ENCODE data around the gene MEI1.

DNA sequence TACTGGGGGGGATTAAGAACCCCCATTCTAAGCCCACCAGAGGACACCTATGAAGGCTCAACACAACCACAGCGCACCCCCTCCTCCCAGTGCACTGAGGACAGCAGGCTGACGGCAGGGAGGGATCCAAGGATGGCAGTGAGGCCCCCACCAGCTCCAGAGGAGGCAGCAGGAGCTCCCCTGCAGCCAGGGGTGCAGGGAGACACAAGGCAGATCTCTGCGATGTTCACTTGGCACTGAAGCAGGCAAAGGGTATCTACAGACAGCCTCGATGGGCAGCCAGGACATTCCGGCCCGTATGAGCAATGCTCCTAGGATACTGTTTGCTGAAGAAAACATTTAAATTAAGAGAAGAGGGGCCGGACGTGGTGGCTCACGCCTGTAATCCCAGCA lies 19.5 kb upstream of the CHADL start:
- RRBS = no CpG with 5 or more reads among the region's 9 CpGs

- RRBS = 90% methylated on average over 12 of the region's 22 CpGs
These were observed 25.8 kb downstream of the ZC3H7B start for GRCh38 chr22:41326934-41327698.

GRCh38 chr22:41344023-41344462 lies 37.7 kb upstream of the TEF start:
- RRBS = no CpG with 5 or more reads among the region's 11 CpGs

DNA sequence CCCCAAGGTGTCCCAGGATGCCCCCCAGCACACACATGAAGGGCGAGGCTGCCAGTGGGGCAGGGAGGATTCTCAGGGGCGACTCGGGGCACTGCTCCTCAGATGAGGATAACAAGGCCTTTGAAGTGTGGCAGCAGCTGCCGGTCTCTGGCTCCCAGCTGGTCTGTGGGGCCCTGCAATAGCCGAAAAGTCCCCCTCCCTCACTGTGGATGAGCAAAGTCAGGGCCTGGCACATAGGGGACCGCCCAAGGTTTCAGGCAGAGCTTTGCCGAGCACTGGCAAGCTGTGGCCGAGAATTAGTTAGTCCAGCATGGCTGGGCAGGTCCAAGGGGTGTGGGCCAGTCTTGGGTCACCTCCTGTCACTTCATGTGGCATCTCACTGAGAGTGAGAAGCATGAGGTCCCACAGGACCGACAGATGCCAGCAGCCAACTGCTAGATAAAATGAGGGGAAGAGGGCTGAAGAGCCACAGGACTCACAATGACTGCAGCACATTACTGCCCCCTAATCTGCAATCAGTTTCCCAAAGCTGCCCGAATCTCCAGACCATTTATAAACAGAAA lies 12.6 kb upstream of the TEF start:
- RRBS = no CpG with 5 or more reads among the region's 10 CpGs

DNA sequence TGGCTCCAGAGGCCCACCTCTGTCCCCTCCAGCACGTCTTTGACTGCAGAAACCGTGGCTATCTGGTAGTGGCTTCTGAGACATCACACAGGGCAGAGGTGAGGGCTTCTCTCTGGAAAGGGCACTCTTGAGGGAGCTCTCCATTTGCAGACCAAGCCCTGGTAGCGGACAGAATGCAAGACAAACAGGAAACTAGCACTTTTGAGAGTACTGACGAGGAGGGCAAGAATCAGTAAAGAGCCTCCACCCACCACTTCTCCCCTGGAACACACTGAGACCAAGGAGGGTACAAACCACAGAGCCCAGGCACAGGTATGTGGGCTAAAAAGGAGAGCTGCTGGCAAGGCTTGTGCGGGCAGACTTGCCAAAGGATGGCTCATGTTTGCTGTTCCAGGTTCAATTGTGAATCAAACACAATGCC lies 6.7 kb upstream of the TEF start:
- RRBS = no CpG with 5 or more reads among the region's 5 CpGs

DNA sequence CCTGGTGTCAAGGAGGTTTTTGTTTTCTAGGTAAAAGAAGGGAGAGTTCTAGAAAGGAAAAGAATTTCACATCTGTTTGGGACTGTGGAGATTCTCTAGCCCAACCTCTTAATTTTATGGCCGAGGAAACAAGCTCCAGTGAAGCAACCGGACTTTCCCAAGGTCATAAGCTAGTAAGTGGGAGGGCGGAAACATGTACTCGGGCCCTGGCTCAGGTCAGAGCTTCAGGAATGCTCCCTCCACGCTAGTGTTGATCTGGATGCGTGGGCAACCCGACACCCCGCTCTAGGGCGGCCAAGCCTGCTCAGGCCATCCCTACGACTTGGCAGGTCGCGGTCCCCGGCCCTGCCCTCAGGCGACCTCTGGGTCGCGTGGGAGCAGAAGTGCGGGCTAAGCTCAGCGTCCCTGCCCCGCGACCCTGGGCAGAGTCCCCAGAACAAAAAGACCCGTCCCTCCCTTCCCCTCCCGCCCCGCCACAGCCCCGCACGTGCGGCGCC lies 850 bp upstream of the TEF start:
- RRBS = no CpG with 5 or more reads among the region's 27 CpGs

DNA sequence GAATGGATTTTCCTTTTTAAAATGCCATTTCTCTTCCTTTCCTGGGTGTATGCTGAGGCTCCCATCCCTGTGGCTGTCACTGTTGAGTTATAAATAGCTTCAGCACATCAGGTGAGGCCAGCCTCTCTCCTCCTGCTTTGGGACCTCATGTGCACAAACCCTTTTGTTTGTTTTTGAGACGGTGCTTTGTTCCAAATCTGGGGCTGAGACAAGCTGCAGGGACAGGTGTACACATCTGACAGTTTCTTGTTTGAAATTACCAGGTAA lies 1.4 kb downstream of the TEF start:
- RRBS = no CpG with 5 or more reads among the region's 1 CpG

DNA sequence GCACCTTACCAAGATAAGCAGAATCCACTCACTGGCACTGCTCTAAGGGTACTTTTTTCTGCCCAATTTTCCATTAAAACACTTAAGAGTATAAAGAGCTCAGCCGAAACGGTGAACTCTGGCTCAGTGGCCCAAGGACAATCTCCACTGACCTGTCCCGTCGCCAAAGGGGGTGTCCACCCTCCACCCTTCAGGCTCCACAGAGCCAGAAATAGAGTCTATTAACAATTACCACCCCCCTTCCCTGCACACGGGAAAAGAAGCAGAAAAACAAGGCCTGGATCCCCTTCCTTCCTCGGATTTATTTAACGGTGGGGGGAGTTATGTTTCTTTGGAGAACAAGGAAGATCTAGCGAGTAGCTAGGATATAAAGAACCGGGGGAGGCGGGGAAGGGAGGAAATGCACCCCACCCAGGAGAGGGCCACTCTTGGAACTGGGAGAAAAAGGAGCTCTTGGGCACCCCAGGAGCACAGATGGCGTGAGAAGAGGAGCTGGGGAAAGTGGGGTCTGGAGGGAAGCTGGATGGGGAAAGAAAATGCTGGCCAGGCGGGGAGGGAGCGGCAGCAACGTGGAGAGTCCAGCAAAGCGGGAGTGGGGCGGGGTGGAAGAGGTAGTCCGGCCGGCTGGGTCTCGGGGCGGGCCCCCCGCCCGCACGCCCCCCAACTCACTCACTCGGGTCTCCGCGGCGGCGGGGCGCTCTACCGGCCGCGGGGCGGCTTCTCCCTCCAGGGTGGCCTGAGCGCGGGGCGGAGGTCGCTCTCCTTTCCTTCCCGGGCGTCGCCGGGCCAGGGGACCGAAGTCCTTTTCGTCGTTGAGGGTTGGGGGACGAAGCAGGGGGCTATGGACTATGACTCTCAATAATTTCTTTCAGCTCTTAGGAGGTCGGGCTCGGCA lies 648 bp downstream of the TOB2 start:
- RRBS = 1% methylated on average over 21 of the region's 47 CpGs

- RRBS = no CpG with 5 or more reads among the region's 19 CpGs
These were observed 386 bp downstream of the PHF5A start for GRCh38 chr22:41468046-41468566.

DNA sequence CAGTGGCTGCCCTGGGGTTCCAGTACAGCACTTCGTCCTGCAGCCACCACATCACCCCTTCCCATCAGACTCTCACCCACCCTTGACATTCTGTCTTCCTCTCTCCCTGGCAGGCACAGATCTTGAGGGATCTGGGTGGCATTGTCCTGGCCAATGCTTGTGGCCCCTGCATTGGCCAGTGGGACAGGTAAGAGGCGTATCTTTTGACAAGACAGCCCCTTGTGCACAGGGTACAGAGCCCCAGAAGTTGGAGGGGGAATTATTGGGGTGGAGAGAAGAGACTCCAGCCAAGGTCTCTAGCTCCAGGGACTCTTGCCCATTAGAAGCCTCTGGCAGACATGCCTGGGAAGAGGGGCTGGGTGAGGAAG lies 21.2 kb downstream of the POLR3H start:
- RRBS = no CpG with 5 or more reads among the region's 2 CpGs

DNA sequence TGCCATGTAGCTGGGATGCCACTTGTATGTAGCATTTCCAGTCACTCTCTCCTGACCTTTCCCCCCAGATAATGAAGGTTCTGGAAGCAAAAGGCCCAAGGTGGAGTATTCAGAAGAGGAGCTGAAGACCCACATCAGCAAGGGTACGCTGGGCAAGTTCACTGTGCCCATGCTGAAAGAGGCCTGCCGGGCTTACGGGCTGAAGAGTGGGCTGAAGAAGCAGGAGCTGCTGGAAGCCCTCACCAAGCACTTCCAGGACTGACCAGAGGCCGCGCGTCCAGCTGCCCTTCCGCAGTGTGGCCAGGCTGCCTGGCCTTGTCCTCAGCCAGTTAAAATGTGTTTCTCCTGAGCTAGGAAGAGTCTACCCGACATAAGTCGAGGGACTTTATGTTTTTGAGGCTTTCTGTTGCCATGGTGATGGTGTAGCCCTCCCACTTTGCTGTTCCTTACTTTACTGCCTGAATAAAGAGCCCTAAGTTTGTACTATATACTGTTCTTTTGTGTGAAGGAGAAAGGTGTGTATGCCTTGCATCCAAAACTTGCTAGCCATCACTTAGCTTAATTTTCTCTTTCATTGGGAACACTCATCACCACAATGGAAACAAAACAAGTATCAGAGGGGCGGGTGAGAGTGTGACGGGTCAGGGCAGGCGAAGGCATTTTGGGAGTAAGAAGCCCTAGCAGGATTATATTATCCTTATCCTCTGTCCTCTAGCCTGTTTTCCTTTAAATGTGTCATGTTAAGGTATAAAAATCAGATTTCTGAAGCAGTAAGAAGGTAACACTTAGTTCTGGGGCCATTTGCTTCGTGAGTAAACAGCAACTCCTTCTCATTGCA lies 24.9 kb downstream of the SNU13 start:
- RRBS = no CpG with 5 or more reads among the region's 13 CpGs

GRCh38 chr22:41699070-41699978 lies at the start of gene MEI1:
Gene MEI1, plus strand, starts transcription at chr22:41699503.
- RRBS = 53% methylated on average over 32 of the region's 69 CpGs

DNA sequence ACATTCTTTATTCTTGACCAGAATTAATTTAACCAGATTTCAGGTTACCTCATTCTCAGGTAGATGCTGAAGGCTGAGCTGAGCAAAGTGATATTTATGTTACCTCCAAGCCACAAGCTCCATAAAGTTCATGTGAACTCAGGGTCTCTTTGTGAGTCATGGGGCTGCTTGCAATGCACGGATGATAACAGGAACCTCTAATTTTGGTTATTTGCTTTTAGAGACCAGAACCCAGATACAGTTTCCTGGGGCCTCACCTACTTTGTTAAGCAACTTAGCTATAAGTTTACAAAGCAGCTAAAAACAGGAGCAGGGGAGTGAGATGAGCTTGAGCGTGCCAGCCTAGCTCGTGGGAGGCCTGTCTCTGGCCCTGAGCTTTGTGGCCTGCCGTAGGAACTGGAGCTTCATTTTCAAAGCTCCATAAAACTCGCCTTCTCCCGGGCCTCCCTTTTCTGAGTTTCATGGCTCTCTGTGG lies 29.2 kb downstream of the SREBF2 start:
- RRBS = no CpG with 5 or more reads among the region's 6 CpGs

- RRBS = no CpG with 5 or more reads among the region's 7 CpGs
These were observed 38.0 kb downstream of the SREBF2 start for GRCh38 chr22:41870821-41871352.

- RRBS = no CpG with 5 or more reads among the region's 8 CpGs
These were observed 26.5 kb downstream of the SHISA8 start for GRCh38 chr22:41888097-41888976.

- RRBS = 8% methylated on average over 16 of the region's 46 CpGs
These were observed 4.8 kb downstream of the SHISA8 start for GRCh38 chr22:41910100-41910445.

- RRBS = no CpG with 5 or more reads among the region's 2 CpGs
These were observed 11.2 kb downstream of the NAGA start for GRCh38 chr22:42059368-42059762.

GRCh38 chr22:42071107-42071443 lies 463 bp upstream of the NAGA start:
- RRBS = no CpG with 5 or more reads among the region's 10 CpGs

DNA sequence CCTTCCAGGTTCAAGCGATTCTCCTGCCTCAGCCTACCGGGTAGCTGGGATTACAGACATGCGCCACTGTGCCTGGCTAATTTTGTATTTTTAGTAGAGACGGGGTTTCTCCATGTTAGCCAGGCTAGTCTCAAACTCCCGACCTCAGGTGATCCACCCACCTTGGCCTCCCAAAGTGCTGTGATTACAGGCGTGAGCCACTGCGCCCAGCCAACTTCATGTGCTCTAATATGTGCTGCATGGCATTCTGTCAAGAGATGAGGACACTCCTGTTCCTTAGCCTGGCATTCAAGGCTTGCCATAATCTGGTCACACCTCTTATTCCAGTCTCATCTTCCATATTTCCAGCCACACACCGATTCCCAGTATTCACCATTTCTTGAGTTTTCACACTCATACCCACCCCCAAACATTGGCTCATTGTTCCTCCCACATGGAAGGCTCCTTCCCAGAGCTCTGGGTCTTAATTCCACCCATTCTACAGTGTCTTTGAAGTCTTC lies 2.8 kb downstream of the SMDT1 start:
- RRBS = no CpG with 5 or more reads among the region's 8 CpGs

DNA sequence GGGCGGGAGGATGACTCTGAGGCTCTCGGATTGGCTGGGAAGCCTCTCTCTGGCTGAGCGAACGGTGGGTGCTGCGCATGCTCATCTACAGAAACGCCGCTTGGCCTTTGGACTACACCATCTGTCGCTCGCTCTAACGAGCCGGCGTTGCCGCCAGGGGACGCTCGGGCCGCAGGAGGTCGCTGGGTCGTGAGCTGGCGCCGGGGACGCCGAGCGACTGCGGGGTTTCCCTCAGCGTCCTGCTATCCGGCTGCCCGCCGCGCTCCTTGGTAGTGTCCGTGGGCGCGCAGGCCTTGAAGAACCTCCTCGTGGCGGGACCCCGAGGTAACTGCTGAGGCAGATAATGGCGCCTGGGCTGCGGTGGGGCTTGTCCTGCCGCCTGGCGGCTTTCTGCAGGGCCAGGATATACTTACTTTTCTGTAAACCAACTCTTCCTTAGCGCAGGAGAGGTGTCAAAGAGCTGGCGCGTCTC lies 322 bp upstream of the NDUFA6 start:
- RRBS = 1% methylated on average over 16 of the region's 42 CpGs

All from hTERT-HM (cell line).